ENCODE results near the genes RASGRF1, BCL2A1 and CTXND1.

- RAMPAGE, long total RNA, result no peak
- RRBS, result no CpG with 5 or more reads among the region's 4 CpGs
These were observed 8.5 kb downstream of the DNAJA4 start for GRCh38 chr15:78272850-78273230.

DNA sequence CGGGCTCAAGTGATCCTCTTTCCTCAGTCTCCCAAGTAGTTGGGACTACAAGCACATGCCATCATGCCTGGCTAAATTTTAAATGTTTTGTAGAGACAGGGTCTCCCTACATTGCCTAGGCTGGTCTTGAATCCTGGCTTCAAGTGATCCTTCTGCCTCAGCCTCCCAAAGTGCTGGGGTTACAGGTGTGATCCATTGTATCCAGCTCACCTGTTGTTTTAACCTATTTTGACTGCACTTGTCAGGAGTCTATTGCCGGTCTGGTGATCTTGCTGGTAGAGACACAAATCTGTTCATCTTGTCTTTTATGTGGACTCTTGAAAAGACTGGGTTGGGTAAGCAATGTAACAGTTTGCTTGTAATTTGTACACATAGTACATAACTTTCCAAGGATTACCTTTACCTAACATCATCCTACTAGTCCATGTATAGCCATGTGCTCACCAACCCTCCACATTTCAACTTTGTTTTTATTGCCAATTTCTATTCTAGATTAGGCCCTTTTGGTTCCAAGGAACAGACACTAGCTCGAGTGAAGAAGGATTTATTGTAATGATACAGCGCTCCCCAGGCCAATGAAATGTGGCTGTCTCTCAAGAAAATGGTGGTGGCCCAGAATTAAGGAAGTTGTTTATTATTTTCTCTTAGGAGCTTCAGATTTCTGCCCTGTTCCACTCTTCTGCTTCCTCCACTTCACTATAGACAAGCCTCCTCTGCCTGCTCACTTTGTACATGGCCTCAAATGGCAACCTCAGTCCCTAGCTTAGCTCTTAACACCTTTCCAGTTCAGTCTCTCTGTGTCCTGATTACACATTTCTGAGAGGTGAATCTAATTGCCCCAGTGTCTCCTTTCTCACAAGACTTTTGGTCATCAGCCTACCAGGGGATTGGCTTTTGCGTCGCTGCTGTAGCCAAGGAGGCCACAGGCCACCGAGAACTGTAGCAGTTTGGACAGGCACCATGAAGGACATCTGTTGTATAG lies 8.2 kb downstream of the IREB2 start:
- RAMPAGE, long total RNA, result no peak
- RRBS, result no CpG with 5 or more reads among the region's 7 CpGs

DNA sequence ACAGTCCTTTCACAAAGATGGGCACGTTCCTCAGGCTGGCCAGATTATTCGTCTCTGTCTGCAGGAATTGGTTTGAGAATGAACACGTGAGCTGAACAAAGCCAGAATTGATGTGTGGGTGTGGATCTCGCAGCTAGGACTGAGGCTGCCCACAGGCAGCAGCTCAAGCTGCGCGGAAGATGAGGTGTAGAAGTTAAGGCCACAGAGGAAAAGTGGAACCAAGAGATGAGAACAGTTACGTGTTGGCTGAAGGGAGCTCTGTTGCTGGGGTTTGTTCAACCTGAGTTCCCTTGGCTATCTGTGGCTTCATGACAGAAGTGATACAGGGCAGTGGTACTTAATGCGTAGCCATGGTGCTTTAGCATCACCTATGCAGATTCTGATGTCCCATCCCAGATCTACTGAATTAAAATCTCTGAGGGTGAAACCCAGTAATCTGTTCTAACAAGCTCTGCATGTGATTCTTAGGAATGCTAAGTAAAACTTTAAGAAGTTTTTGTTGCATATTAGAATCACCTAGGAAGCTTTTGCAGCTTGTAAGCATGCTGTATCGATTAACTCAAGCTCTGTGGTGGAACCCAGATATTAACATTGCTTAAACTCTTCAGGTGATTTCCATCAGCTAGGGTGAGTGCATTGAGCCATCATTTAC lies 9.2 kb downstream of the PSMA4 start:
- RAMPAGE, long total RNA, result no peak
- RRBS, result no CpG with 5 or more reads among the region's 9 CpGs

GRCh38 chr15:78991496-78991860 lies 46.6 kb upstream of the CTSH start:
- RAMPAGE, long total RNA, result no peak
- RRBS, result no CpG with 5 or more reads among the region's 10 CpGs

DNA sequence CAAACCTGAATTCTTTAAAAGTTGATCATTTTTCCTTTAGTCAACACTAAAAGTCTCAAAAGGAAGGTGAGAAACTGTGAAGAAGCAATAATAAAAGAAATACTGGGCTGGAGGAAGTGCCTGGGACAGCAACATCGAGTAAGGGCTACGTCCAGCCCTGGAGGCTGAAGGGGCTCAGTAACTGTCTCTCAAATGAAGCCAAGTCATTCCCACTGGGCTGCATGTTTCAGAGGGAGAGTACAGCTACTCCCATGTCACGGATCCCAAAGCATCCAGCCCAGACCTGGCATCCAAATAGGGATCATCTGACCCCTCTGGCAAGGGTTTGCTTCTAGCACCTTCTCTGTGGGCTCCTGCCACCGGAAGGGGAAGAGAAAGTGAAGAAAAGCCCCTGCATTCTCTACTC lies 64.4 kb upstream of the CTSH start:
- RAMPAGE, long total RNA, result no peak
- RRBS, result no CpG with 5 or more reads among the region's 4 CpGs

DNA sequence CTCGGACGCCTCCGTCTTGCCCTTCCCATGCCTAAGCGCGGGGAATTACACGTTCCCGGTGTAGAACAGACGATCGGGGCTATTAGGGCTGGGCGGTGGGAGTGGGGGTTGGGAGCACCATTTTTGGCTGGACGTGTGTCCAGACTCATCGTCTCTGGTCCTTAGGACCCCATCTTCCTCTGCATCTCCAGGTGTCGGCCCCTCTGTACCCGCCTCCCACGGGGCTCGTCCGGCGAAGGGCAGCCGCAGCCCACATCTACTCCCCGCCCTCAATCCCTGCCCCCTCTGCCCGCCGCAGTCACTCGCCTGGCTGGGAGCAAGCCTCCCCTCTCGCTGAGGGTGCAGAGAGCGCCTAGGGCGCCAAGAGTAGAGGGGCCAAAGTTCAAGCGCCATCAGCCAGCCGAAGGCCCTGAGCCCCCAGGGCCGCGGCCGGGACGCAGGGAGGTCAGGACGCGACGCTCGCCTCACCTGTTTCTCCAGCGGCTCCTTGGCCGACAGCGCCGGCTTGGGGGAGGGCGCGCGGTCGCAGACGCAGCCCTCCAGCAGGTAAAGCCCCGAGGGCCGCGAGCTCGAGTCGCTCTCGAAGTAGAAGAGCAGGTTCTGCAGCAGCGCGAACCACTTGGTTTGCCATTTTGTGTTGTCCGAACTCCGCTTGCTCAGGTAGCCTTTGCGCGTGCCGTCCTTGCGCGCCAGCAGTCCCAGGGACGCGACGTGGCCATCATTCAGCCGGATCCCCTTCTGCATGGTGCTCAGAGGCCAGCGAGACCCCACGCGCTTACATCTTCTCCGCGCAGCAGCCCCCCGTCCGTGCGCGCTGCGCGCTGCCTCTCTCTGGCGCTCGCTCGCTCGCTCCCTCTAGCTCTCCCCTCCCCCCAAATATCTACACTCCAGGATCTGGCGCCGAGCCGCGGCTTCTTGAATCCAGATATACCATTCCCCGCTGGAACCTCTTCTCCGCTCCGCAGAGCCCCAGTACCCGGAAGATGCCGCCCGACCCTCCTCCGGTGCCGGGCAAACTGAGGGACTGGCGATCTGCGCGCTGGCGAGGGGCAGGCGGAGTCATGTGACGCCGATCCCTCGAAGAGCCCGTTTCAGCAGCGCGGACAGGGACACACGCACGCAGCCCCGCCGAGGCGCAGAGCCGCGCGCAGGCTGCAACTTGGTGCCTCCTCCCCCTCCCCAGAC lies at the start of gene RASGRF1:
TSS of gene RASGRF1 (minus strand) at position 1,026 of the 1,185 bp plus-strand sequence.
- RAMPAGE, long total RNA, result no peak
- RRBS, result 3% methylated on average over 10 of the region's 110 CpGs

- RAMPAGE, long total RNA, result no peak
- RRBS, result no CpG with 5 or more reads among the region's 2 CpGs
These were observed 46.6 kb upstream of the ANKRD34C start for GRCh38 chr15:79235984-79236248.

DNA sequence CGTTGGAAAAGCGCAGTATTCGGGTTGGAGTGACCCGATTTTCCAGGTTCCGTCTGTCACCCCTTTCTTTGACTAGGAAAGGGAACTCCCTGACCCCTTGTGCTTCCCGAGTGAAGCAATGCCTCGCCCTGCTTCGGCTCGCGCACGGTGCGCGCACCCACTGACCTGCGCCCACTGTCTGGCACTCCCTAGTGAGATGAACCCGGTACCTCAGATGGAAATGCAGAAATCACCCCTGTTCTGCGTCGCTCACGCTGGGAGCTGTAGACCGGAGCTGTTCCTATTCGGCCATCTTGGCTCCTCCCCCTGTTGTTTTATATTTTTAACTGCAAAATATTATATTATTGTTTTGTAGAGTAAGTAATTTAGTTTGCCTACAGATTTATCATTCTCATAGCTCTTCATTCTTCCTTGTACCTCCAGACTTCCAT lies 59.4 kb downstream of the MINAR1 start:
- RAMPAGE, long total RNA, result no peak
- RRBS, result no CpG with 5 or more reads among the region's 20 CpGs

- RAMPAGE, long total RNA, result no peak
- RRBS, result no CpG with 5 or more reads among the region's 3 CpGs
These were observed 225.6 kb downstream of the MINAR1 start for GRCh38 chr15:79657769-79658185.

- RAMPAGE, long total RNA, result no peak
- RRBS, result no CpG with 5 or more reads among the region's 3 CpGs
These were observed 18.6 kb downstream of the BCL2A1 start for GRCh38 chr15:79952333-79952880.

- RAMPAGE, long total RNA, result no peak
- RRBS, result no CpG with 5 or more reads among the region's 4 CpGs
These were observed 16.7 kb downstream of the BCL2A1 start for GRCh38 chr15:79954137-79954774.

- RAMPAGE, long total RNA, result no peak
- RRBS, result no CpG with 5 or more reads among the region's 11 CpGs
These were observed 3.0 kb downstream of the BCL2A1 start for GRCh38 chr15:79967589-79968723.

DNA sequence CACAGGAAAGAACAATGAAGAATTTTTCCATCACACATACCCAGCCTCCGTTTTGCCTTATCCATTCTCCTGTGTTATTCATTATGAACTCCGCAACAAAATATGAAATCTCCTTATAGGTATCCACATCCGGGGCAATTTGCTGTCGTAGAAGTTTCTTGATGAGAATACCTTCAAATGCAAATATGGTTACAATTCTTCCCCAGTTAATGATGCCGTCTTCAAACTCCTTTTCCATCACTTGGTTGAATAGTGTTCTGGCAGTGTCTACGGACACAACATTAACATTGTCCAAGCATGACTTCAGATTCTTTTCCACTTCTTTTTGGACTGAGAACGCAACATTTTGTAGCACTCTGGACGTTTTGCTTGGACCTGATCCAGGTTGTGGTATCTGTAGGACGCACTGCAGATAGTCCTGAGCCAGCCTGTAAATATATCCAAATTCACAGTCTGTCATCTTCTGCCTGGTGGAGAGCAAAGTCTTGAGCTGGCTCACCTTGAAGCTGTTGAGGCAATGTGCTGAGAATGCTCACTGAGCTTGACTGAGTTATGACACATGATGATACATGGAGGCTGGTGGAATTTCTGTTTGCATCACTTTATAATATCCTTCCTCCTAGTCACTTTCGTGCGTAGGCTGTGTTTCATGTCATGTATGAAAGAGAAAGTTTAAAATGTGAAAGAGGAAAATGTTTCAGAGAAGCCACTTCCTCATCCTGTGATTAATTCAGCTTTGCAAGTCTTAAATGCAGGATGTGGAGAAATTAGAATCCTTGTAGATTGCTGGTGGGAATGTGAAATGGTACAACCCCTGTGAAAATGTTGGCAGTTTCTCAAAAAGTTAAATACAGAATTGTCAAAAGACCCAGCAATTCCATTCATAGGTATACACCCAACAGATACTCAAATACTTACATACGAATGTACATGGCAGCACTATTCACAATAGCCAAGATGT lies at the start of gene BCL2A1:
TSS of gene BCL2A1 (minus strand) at position 537 of the 961 bp plus-strand sequence.
- RAMPAGE, long total RNA, result no peak
- RRBS, result no CpG with 5 or more reads among the region's 12 CpGs

DNA sequence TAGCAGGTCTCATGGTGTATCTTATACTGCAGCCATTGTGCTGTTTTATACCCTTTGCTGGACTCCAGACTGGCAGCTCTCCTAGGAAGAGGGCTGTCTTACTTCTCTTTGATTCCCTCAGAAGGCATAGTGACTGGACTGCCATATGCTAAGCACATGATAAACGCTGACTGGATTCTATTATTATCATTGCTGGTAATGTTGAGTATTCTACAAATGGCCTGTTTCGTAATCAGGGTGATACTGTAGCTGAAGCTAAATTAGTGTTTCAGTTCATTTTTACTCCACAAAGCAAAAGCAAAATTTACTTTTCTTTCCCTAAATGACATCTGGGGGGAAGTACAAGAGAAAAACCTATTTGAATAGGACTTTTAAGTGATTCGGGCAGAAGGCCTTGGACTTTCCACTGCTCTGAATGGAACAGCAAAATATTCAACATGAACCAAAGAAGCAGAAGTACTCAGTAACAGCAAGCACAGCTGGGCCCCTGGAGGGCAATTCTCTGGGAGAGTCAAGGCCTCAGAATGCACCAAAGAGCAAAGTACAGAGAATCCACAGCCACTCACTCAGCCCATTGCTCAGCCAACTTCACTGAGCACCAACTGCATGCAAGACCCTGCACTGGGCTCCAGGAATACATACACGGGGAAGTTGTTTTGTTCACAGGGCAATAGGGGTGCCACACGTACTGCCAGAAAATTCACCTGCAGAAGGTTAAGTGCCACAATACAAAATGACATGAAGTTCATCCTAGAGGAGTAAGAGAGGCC lies 7.9 kb upstream of the BCL2A1 start:
- RAMPAGE, long total RNA, result no peak
- RRBS, result no CpG with 5 or more reads among the region's 5 CpGs

- RAMPAGE, long total RNA, result no peak
- RRBS, result no CpG with 5 or more reads among the region's 2 CpGs
These were observed 41.6 kb upstream of the FAH start for GRCh38 chr15:80111227-80111536.

GRCh38 chr15:80129421-80129779 lies 23.4 kb upstream of the FAH start:
- RAMPAGE, long total RNA, result no peak
- RRBS, result no CpG with 5 or more reads among the region's 3 CpGs

DNA sequence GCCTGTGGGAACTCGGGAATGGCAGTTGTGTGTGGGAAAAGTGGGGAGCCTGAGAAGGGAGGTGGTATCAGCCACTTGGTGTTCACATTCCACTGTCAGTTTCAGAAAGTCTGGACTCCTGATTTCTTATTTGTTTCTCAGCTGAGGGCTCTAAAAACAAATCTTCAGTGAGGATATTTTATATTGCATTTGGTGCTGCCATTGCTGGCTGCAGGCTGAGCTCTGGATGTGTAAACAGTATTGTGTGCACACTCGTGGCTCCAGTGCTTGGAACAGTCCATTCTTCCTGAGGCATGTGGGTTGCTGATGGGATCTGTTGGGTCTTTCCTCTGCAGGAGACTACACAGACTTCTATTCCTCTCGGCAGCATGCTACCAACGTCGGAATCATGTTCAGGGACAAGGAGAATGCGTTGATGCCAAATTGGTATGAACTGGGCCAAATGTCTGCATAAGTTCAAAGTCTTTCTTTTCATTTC lies 9.2 kb downstream of the FAH start:
- RAMPAGE, long total RNA, result no peak
- RRBS, result no CpG with 5 or more reads among the region's 6 CpGs

- RAMPAGE, long total RNA, result no peak
- RRBS, result 2% methylated on average over 21 of the region's 36 CpGs
These were observed at the start of gene CTXND1 for GRCh38 chr15:80252061-80252386. Gene CTXND1 (minus strand): TSS chr15:80252213.

- RAMPAGE, long total RNA, result no peak
- RRBS, result no CpG with 5 or more reads among the region's 7 CpGs
These were observed 65.4 kb upstream of the CTXND1 start for GRCh38 chr15:80317319-80317976.

GRCh38 chr15:80450857-80451402 lies 46.7 kb downstream of the ARNT2 start:
- RAMPAGE, long total RNA, result no peak
- RRBS, result 51% methylated on average over 6 of the region's 14 CpGs